ENCODE results near the gene SPEG.

DNA sequence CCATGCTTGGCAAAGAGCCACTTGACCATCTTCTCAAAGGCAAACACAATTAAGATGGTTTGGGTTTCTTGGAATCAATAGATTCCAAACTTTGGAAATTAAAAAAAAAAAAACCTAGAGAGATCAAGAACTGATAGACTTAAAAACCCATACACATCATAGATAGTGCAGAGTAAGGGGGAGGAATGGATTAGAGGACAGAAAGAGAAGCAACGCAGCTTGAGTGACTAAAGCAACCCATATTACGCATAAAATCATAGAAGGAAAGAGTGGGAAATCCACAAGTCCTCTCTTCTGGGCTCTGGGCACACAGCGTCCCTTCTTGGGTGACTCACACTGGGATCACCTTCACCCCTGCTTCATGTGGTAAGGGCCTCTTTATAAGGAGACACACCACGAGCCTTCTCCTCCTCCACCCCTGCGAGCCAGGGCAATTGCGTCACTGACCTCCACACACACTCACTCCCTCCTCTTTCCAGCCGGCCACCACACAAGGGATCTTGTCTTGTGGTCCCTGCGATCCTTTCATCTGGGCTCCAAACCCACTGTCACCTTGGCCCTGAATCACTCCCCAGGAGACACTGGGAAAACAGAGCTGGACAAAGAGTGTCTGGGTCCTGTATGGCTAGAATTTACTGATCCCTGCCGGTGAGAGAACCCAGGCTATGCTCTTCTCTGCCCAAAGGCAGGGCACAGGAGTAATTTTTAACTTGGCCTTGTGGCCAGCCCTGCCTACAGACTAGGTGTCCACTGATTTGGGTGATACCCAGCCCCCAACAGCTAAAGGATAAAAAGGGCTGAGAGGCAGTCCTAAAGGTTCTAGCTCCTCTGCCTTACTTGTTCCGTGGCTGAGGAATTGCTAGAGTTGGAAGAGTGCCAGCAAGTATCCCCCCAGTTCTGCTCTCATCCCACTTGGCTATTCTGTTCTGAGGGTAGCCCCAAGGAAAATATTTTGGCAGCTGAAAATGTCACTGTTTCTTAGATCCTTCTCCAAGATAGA lies 35.3 kb downstream of the NHEJ1 start:
- PRO-cap, result bidirectional peak, plus-strand start at position 462 of the sequence, minus-strand start at position 314 of the sequence; unidirectional peak, minus-strand start at position 694 of the sequence

GRCh38 chr2:219170915-219171885 lies 1.4 kb upstream of the SLC23A3 start:
- PRO-cap, result no peak

DNA sequence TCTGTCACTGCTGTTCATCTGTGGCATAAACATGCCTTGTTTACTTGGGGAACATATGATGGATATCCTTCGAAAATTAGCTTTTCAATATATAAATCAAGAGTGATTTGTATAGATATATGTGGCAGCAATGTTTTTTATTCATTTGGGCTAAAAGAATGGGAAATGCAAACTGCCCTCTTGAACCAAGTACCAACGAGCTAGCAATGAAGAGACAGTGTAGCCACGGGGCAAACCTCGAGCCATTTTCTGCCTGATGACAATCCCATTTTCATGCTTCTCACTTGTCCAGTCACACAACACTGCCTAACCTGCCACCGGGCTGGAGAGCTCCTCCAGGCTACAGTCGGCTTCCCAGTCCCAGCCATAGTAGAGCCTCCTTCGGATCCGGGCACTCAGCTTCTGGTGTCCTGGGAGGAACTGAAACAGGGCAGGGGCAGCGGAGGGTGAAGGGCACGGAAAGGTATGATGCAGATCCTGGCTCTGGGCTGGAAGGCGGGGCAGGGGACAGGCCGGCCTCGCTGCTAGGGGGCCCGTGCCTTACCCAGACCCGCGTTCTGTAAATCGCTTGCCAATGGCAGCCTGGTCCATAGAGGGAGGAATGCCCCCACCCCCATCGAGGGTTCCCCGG lies 698 bp downstream of the CNPPD1 start:
- PRO-cap, result no peak

- PRO-cap, result no peak
Observed at GRCh38 chr2:219216070-219216899, 2.5 kb downstream of the ABCB6 start.

DNA sequence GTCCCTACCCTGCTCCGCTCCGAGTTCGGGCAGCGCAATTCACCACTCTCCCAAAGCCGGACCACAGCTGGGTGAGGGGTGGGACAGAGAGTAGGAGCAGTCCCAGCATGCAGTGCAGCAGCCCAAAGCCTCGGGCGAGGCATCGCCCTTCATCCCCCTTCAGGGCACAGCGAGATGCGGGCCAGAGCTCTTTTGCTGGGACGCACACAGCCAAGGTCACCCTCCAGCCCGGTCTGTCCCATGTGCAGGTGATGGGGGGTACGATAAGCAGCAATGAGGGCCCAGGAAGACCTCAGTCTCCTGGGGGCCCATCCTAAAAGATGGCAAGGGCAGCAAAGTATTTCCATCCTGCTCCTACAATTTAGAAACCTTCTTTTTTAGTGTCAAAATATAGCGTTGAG lies 667 bp upstream of the ABCB6 start:
- PRO-cap, result no peak

DNA sequence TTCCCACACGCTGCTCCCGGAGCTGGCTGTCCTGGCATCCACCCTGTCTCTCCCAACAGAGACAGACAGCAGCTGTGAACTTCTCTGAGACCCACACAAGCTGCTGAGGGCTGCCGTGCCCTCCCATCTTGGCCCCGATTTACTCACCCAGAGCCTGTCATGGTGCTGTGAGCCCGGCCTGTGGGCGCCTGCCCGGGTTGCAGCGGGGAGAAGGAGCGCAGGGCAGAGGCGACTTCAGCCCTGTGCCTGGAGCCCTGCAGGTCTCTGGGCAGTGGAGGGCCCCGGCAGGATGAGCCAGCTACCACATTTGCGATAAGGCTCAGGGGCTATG lies 3.3 kb upstream of the ABCB6 start:
- PRO-cap, result no peak

DNA sequence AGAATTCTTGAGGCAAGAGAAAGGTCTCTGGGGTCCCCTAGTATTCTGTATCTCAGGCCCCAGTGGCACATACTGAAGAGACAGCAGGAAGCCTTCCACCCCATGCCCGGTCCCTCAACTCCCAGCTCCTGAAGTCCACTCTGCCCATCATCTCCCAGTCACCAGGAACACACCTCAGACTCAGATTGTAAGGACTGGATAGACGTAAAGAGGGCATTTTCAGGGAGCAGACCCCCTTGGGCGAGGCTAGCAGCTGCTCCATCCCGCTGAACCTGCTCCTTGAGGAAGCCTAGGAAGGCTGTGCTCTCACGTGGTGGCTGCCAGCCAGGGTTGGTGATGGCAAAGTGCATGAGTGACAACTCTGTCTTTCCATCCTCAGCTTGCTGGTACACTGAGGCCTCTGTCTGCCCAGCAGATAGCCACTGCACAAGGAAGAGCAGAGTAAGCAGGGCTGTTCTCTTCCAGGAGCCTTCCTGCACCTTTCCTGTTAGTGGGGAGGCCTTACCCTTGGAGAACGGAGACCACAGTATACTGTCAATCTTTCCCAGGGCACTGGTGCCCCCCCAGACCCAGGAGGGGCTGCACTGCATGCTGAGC lies 3.8 kb upstream of the ABCB6 start:
- PRO-cap, result no peak

GRCh38 chr2:219397076-219397683 lies 9.5 kb upstream of the DNPEP start:
- PRO-cap, result no peak

DNA sequence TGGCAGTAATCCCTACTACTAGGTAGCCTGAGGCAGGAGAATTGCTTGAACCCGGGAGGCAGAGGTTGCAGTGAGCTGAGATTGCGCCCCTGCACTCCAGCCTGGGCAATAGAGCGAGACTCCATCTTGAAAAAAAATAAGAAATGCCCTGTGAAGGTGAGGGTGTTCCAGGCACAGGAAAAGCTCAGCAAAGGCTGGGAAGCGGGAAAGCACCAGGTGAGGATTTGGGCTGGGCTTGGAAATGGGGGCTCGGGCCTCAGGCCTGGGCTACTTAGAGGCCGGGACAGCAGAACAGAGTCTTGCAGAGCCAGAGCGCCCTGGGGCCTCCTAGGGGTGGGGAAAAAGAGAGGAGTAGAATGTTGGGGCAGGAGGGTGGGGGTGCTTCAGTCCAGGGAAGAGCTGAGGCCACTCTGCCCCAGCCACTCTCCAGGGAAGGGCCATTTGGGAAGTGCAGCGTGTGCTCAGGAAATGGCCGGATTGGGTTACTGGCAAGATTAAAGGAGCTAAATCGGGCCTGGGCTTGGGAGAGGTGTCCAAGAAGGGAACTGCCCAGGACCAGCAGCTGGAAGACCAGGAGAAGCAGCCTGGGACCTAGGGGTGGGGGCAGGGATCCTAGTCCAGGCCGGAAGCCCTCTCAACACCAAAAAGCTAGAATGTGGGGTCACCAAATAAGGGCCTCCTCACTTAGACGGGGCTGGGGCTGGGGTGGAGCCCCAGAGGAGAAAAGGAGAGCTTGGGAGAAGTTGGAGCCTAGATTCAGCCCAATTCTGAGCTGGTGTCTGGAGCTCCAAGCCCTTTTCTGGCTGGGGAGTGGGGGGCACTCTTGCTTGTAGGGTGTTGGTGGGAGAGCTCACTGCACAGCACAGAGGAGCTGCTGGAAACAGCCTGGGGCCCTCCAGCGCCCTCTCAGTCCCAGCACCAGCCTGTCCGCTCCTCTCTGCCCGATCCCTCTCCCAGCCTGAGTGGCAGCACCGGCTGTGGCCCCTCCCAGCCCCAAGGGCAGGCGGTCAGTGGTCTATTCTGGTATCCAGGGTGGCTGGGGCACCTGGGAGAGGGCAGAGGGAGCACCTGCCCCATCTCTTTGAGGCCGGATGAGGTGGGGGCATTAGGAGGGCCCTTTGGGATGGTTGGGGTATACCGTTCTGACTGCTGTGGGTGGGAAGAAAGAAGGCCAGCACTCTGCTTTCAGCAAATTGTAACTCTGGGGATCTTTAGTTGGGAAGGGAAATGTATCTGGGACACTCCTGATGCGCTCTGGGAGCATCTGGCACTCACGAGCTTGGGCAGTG lies 13.5 kb upstream of the DES start:
- PRO-cap, result no peak

DNA sequence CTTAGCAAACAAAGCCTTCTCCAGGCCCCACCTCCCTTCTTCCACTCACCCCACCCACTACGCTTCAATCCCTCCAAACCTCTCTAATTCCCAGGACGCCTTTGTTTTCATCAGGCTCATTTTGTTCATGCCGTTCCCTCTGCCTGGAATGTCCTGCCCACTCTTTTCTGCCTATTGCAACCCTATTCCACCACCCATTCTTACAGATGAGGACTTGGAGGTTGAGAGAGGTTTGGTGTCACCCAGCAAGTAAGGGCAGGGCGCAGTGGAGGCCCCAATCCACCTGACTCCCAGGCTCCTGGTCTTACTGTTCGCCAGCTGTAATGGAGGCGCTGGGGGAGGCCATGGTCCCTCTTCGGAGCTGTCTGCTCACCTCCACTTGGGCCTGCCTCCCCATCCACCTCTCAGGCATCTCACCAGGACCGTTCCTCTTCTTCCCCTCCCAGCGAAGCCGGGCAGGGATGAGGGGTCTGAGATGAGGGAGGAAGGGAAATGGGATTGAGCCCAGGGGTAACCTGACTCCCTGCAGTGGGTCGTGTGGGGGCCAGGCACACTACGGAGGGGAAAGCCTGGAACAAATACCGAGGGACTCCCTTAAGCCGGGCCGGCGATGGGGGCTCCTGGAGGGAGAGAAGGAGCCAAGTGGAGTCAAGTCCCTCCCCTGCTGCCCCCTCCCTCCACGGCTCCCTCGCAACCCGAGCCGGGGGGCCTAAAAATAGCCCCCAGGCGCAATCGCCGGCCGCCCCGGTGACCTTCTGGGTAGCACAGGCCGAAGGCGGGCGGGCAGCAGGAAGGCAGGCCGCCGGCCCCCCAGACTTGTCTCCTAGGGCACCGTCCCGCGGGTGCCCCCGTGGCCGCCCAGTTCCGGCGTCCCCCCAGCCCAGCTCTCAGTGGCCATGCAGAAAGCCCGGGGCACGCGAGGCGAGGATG lies at the start of gene SPEG:
SPEG (plus strand) TSS at position 762 of the 930 bp plus-strand sequence.
- PRO-cap, result no peak

DNA sequence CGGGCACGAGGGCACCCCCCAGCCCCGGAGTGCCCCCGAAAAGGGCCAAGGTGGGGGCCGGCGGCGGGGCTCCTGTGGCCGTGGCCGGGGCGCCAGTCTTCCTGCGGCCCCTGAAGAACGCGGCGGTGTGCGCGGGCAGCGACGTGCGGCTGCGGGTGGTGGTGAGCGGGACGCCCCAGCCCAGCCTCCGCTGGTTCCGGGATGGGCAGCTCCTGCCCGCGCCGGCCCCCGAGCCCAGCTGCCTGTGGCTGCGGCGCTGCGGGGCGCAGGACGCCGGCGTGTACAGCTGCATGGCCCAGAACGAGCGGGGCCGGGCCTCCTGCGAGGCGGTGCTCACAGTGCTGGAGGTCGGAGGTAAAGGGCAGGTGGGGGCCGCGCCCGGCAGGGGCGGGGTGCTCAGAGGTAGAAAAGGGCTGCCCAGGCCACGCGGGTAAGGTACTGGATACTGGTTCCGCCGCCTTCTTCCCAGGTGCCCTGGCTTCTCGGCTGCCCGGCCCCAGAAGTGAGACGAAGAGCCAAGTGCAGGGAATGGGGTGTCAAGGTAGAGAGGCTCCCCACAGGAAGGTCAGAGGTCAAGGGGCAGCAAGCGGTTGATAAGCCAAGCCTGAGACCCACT lies 477 bp downstream of the SPEG start:
- PRO-cap, result no peak

DNA sequence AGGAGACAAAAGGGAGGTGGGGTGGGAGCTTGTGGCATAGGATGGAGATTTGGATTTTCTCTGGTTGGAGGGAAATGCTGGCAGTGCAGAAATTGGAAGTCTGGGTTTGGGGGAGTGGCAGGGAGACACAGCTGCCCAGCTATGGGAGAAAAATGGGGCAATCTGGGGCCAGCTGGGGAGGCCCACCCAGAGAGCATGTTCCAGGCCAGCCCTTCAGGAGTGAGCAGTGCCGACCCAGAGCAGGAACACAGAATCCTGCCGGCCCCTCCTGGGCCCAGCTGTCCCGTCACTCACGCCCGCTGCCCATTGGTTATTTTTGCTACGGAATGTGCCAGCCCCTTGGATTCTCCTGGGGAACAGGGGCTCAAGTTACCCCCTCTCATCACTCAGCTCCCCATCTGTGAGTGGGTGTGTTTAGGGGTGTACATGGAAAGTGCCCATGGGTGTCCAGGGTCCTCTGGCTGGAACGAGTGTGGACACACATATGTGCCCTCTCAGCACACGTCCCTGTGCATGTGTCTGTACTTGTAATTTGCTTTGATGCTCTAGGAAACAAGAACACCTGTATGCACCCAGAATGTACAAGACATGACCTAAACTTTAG lies 4.9 kb downstream of the SPEG start:
- PRO-cap, result no peak

GRCh38 chr2:219447916-219448855 lies 13.5 kb downstream of the SPEG start:
- PRO-cap, result no peak

DNA sequence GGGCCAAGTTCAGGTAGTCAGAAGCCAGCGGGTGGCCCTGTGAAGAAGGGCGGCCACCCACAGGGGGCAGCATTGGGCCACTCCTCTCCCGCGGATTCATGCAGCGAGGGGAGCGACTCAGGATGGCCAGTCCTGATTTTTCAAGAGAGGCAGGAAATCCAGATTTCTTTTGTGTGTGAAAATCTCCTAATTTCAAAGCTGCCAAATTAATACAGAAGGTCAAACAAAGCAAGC lies 19.6 kb upstream of the SPEGNB start:
- PRO-cap, result no peak

- PRO-cap, result no peak
Observed at GRCh38 chr2:219476614-219477532, 19.1 kb upstream of the SPEGNB start.

GRCh38 chr2:219484549-219485405 lies 11.2 kb upstream of the SPEGNB start:
- PRO-cap, result no peak

DNA sequence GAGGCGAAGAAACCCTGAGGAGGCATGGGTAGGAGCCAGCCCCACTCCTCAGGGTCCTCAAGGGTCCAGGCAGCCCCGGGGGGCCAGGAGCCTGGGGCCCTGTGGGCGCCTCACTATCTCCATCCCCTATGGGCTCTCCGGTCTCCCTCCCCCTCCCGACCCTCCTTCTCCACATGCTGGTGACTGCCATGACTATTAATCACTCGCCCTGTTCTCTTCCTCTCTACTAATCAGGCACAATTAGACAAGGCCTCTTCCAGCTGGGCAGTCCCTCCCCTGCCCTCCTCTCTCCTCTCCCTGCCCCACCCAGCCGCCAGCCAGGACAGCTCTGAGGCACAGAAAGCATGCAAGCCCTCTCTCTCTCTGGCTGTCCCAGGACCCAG lies 5.7 kb downstream of the ASIC4 start:
- PRO-cap, result no peak

DNA sequence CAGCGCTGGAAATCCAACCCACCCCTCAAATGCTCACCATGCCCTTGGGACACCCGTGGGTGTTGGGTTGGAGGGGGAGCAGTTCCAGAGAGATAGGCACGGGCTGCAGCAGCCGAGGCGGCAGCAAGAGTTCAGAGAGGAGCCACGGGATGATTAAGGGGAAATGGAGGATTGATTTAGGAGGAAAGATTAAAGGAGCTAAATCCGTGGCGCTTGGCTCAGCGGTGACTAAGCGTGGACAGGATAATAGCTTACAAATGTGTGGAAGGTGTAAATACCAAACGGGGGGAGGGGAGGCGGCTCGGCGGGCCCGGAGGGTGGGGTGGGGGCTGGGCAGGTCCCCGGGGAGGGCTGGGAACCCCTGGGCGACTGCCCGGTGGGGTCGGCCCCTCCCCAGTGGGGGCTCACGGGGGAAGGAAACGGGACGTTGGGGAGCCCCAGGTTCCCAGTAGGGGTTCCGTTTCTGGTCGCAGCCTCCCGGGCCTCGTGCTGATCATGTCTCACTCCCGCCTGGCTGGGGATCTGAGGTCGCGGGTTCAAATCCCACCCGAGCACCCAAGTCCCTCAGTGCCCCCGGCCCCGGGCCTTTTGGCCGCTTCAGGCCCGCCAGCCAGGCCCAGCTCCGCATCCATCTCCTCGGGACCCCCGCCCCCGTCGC lies 7.9 kb downstream of the ASIC4 start:
- PRO-cap, result unidirectional peak, minus-strand start at position 112 of the sequence

GRCh38 chr2:219541577-219542221 lies 1.9 kb downstream of the CHPF start:
- PRO-cap, result bidirectional peak, plus-strand start at chr2:219542021, minus-strand start at chr2:219541906

- PRO-cap, result no peak
Observed at GRCh38 chr2:219562448-219562879, 8.9 kb downstream of the OBSL1 start.